GM19239 (cell line): ENCODE data around the gene GCK.

DNA sequence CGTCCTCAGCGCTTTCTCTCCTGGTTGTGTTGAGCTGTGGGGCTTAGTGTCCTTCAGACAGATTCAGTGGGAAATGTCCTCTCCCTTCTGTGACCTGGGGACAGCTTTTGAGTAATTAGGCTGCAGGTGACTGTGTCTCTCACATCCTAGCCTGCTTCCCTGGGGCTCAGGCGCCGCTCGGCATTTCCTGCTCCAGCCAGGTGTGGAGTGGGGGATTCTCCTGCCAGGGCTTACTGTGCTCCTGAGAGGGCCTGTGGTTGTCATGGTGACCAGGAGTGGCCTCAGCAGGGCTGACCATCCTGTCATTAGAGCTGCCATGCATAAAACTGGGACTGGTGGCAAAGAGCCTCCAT, at the start of gene GCK:
TSS of gene GCK (minus strand) at position 209 of the 353 bp plus-strand sequence.
- RRBS = no CpG with 5 or more reads among the region's 5 CpGs

- RRBS = no CpG with 5 or more reads among the region's 11 CpGs
Measured at GRCh38 chr7:44534080-44534651, 7.0 kb downstream of the NPC1L1 start.

DNA sequence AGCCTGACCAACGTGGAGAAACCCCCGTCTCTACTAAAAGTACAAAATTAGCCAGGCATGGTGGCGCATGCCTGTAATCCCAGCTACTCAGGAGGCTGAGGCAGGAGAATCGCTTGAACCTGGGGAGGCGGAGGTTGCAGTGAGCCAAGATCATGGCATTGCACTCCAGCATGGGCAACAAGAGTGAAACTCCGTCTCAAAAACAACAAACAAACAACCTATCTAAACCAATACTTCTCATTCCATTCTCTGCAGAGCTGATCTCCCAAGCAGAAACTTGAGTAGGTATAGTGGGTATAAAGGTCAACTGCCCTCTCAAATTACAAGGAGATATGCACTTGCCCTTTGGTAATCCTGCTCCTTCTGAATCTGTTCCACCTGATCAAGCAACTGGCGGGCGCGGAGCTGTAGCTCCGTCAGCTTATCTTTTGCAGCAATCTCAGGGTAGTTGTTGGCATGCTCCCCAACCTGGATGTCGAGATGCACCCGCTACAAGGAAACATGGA, 1.2 kb downstream of the TMED4 start:
- RRBS = no CpG with 5 or more reads among the region's 12 CpGs

- RRBS = no CpG with 5 or more reads among the region's 19 CpGs
Measured at GRCh38 chr7:44629700-44630386, 23.4 kb downstream of the OGDH start.

- RRBS = no CpG with 5 or more reads among the region's 3 CpGs
Measured at GRCh38 chr7:44634258-44634581, 27.8 kb downstream of the OGDH start.

DNA sequence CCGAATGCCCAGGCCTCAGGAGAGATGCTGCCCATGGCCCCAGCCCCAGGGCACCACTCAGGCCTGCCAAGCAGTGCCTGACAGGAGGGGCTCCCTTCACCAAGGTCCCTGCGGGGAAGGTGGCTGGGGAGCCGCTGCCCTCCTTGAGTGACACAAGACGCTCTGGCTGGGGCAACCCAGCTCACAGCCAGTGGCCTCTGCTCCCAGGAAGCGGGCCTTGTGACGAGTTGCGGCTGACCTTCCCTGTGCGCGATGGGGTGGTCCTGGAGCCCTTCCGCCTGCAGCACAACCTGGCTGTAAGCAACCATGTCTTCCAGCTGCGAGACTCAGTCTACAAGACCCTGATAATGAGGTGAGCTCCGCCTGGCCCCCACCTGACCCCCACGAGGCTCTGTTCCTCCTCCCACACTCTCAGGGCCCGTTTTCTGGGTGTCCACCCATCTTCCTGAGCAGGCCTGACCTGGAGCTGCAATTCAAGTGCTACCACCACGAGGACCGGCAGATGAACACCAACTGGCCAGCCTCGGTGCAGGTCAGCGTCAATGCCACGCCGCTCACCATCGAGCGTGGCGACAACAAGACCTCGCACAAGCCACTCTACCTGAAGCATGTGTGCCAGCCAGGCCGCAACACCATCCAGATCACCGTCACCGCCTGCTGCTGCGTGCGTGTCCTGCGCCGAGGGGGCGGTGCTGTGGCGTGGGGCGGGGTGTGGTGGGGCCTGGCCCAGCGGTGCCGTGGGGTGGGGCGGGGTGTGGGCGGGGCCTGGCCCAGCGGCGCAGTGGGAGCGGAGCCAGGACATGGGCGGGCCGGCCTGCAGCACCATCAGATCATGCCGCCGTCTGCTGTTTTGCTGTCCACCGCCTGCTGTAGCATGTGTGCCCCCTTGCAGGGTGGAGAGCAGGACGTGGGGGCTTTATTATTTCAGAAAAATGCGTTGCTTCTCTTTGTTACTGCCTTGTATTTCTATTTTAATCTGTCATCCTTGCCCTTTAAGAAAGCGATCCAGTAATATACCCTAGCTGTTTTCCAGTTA, 12.9 kb downstream of the ZMIZ2 start:
- RRBS = no CpG with 5 or more reads among the region's 49 CpGs

DNA sequence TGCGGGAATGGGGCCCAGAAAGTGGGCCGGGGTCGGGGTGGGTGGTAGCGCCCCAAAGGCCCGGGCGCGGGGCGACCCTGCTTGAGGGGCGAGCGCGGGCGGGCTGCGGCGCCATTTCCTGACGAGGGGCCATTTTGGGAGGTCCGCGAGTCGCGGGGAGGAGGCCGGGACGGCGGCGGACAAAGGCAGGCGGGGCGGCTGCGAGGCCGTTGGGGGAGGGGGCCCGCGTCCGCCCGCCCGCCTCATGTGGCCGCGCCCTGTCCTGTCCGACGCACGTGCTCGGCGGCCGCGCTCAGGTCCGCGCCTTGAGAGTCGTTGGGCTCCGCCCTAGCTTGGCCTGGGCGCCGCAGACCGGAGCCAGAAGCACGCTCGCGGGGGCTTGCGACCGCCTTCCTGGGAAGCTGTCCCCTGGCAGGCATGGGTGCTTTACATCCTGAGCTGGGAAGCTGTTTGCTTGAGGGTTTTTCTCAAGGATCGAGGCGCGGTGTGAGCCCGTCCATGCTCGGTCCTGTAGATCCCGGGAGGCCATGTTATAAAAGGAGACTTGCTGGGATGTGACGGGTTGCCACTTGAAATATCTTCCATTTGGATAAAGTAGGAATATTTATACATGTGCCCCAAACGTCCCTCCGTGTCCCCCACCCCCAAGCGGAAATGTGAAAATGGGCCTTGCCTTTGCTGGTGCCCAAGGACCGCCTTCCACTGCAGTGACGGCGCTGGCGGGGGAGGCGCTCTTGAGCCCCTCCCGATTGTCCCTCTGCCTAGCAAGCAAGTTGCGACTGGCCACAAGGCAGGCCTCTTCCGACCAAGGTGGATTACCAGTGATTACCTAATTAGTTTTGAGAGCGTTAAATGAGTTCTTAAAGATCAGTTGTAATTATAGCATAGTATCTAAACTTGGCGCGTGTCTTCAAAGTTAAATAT, 593 bp downstream of the PPIA start:
- RRBS = 1% methylated on average over 7 of the region's 74 CpGs

DNA sequence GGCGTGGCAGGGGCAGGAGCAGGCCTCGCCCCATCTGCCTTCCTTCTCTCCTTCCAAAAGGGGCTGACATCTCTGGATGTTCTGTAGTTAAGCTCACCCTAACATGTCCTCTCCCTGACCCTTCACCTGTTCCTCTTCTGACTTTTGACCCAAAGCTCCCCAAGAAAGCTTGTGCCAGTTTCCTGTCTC, 11.9 kb downstream of the MYO1G start:
- RRBS = no CpG with 5 or more reads among the region's 2 CpGs

DNA sequence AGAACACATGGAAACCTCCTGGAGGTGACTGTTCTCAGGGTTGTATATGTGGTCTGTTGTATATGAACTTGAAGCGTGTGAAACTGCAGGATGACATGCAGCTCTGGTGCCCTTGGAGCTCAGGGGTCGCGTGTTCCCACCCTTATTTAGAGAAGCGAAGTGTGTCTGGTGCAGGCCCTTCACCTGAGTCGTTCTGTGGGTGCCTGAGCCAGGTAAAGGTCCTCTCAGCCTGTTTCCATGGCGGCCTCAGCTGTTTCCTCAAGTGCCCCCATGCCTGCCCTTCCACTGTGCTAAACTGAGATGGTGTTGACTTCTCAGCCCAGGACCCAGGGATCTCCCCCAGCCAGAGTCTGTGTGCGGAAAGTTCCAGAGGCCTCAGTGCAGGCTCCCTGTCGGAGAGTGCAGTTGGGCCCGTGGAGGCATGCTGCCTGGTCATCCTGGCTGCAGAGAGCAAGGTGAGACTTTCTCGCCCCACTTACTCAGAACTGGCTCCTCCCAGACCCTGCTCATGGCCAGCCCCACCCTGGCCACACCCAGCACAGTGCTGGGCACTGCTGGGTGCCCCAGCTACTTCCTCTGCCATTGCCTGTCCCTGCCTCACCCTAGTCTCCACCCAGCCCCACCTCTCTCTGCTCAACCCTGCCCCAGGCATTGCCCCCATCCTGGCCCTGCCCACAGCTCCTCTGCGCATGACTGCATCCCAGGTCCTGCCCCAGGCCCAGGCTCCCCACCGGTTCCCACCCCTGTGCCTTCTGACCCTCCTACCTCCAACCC, 20.5 kb downstream of the NACAD start:
- RRBS = no CpG with 5 or more reads among the region's 12 CpGs

DNA sequence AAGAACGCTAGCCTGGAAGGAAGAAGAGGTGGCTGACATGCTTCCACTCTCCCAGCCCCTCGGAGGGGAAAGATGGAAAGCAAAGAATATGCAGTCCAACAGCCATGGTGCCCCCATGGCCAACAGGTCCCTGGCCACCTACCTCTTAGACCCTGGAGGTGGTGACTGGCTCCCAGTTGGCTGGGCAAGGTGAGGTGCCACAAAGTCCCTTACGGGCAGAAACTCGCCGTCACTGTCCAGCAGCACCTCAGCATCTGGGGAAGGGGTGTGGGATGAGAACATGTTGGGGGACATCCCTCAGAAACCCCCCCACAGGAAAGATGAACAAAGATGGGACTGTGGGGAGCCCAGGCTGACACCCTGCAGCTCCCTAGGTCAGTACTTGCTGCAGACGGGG, 10.1 kb downstream of the TBRG4 start:
- RRBS = no CpG with 5 or more reads among the region's 6 CpGs

GRCh38 chr7:45108126-45109502, 2.9 kb downstream of the TBRG4 start:
- RRBS = 100% methylated on average over 2 of the region's 13 CpGs

GRCh38 chr7:45178907-45179581, 21.5 kb downstream of the RAMP3 start:
- RRBS = no CpG with 5 or more reads among the region's 11 CpGs

GRCh38 chr7:45690406-45691036, 116.4 kb downstream of the ADCY1 start:
- RRBS = 54% methylated on average over 2 of the region's 7 CpGs

- RRBS = no CpG with 5 or more reads among the region's 5 CpGs
Measured at GRCh38 chr7:45691037-45691422, 116.9 kb downstream of the ADCY1 start.

DNA sequence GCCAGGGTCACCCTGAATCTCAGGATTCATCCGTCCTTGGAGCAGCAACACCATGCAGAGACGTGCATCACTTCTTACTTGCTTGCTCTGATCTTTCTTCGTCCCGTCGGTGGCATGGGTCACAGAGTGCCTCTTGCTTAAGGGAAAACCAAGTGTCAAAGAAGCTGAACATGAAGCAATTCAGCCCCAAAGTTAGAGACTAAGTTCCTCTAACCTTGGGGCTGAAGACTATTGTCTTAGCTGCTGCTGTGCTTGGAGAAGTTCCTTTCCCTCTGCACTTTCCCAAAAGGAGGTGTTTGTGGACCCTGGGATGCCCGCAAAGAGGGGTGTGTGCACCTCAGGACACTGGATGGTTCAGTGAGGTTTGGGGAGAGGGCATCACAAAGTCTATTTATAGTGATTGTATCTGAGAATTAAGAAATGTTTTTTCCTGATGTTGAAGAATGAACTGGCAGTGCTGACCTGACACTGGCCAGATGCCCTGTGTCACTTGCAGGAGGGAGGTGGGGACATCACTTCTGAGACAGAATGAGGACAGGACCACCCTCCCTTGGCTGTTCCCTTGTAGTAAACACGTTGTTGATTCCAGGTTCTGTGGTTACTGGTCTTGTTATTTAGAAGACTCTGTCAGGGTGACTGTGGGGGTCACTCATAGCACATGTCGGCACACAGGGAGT, 126.2 kb downstream of the ADCY1 start:
- RRBS = no CpG with 5 or more reads among the region's 8 CpGs

- RRBS = no CpG with 5 or more reads among the region's 7 CpGs
Measured at GRCh38 chr7:45866049-45866248, 6.9 kb downstream of the CCDC201 start.

- RRBS = no CpG with 5 or more reads among the region's 4 CpGs
Measured at GRCh38 chr7:45916390-45916831, 4.7 kb downstream of the IGFBP3 start.

DNA sequence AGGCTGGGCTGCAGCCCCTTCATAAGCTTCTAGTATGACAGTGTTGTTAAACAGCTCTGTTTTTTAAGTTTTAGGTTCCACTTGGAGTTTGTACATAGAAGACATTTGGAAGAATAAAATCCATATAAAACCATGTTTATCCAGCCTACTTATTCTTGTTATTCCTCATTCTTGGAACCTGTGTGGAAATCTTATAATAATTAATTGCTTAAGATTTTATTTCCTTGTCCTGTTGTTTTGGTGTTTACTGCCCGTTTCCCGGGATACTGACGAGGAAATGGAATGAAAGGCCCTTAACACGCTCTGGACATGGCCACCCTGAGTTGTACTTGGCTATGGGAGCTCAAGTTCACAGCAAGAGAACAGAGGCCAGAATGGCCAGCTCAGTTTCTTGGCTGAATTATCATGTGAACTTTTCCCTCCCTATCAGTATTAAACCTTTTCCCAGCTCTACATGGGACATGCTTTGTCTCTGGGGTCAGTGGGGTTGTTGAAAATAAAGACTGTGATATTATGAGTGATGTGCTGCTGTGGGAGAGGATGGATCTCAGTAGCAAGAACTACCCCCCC, 86.9 kb upstream of the IGFBP3 start:
- RRBS = no CpG with 5 or more reads among the region's 4 CpGs

DNA sequence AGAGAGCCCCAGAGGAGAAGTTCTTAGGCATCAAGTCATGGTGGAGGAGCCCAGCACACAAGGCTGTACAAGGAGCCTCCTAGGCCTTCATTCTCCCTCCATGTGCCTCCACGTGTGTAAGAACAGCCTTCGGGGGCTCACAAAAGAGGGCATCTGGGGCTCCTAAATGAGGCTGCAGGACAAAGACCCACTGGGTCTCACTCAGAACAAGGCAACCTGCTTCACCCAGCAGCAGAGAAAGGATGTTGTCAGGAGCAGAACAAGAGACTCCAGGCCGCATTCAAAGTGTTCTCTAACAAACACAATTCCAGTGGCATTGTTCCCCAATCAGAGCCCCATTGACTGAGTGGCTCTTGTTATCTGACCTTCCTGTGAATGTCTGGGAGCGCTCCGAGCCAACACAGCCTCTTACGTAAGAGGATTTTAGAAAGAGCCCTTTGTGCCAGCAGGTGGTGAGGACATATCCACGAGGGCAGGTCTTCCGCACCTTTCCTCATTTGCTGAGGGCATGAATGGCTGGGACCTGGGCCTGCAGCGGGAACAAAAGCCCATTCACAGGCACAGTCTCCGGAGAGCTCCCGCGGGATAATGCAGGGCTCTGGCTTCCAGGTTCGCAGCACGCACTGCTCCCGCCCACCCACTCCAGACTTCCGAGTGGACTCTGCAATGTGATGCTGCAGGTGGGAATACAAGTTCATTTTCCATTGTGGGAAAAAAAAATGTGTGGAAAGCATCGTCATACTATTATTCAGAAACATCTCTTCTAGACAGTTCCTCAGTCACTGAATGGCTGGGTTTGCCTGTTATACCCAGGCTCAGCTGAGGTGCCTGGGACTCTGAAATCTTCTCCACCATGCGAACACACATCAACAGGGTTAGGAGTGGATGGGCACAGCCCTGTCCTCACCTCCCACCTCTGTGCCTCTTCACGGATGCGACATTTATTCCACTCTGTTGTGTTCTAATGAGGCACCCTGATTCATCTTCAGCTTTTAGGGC, 294.9 kb upstream of the IGFBP3 start:
- RRBS = no CpG with 5 or more reads among the region's 20 CpGs

DNA sequence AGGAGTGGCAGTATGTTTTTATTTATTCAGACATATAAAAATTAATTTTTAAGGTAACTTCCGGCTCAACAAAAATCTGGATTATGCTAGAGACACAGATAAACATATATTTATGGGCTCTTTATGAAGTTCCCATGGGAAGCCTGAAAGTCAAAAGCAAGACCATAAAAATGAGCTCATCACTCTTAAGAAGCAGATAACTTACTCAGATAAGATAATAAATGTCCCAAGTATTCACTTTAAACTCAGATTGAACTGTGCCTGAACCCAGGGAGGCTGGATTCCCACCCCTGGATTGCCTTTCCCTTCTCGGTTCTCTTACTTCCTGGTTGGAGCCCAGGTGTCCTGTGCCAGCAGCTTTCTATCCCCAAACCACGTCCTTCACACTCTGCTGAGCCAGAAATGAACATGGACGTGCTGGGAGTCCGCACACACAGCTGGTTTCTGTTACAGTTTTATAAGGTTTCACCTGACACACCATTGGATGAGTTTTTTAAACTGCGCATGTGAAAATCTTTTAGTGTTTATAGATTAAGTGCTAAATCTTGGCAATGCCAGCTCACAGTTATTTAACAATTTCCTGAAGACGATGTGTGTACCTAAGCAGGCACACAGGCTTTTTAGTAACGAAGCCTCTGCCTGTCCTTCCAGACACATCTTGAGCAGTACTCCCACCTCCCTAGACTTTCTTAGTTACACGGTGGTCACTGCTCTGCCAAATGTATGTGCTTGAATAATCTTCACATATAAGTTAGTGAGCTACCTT, 636.3 kb upstream of the IGFBP3 start:
- RRBS = no CpG with 5 or more reads among the region's 9 CpGs